Mononuclear cell (primary cell): ENCODE results near the gene TRIOBP.

DNA sequence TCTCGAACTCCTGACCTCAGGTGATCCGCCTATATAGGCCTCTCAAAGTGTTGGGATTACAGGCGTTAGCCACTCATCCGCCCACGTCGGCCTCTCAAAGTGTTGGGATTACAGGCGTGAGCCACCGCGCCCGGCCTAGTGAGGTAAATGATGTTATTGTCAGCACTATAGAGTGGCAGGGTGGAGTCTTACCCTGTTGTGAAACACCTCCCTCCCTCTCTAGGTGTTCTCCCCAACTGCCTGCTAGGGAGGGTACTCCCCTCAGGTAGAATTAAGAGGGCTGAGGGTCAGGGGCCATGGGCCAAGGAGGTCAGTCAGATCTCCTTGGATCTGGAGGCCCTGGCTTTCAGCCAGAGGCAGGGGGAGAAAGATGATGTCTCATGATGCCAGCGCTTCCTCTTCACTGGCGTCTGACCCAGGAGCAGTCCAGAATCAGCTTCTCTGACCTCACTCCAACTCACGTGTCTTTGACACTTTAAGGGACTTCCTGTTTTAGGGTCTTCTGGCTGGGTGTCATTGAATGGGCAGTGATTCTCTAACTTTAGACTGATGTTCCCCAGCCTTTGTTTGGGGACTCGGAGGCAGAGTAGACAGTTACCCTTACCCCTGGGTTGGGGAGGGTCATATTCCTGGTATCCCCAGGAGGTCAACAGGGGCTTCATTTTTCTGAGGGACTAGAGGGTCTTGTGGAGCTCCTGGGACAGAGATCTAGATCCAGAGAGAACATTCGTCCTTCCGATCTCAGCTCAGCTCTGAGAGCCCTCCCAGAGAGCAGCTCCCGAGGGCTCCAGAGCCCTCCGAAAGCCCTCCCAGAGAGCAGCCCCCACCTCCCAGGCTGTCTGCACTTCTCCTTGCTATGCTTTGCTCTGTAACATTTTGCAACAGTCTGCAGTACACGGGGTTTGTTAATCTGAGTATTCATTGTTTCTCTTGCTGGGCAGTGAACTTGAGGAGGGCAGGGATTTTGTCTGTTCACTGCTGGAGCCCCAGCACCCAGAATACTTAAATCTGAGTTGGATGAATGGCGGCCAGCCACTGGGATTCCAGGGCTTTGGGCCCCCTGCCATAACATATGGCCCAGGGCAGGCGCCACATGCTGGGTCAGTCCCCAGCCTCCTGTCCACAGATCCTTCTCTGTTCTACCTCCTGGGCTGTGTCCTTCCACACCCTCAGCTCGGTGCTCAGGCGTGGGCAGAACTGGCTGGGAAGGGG lies 2.3 kb downstream of the GGA1 start:
- RRBS, result no CpG with 5 or more reads among the region's 23 CpGs

DNA sequence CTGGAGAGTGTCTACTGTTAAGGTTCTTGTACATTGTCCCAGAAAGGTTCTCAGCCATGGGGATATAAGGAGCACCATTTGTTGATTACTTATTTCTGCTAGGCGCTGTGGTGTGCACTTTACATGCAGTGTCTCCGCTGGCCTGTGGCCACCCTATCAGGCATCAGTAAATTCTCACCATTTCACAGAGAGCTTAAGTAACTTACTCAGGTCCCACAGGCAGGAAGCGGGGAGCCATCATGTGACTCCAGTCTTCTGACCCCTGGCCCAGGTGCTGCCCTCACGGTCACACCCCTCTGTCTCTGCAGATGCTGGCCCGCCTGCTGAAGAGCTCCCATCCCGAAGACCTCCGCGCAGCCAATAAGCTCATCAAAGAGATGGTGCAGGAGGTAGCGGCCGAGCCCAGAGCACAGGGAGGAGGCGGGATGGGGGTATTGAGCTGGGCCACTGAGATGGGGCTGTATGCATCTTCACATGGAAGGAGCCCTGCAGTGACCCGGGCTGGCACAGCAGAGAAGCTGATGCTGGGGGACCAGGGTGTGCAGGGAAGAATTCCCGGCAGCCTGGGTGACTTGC lies 12.8 kb downstream of the GGA1 start:
- RRBS, result 97% methylated on average over 2 of the region's 13 CpGs

DNA sequence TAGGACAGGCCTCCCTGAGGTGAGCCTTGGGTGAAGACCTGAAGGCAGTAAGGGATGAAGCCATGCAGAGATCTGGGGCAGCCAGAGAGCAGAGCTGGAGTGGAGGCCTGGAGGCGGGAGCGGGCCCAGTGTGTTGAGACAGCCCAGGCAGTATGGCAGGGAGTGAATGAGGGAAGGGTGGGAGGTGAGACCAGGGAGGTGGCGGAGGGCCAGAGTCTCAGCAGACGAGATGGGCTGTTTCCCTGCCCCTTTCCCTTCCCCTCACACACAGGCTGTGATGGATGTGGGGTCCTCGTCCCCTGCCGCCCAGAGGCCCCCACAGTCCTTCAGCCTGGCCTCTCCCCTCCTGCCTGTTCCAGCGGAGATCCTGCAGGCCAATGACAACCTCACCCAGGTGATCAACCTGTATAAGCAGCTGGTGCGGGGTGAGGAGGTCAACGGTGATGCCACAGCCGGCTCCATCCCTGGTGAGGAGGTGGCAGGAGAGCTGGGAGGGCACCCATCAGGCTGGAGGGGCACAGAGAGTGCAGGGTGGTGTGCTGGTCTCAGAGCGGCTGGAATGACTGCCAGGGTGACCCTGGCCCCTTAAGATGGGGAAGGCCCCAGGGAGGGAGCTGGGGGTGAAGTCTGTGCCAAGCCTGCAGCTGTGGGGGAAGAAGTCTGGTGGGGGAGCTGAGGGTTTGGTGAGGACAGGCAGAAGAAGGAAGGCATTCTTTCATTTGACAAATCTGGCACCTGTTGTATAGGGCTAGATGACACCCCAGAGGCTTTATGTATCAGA lies 14.7 kb upstream of the SH3BP1 start:
- RRBS, result no CpG with 5 or more reads among the region's 11 CpGs

DNA sequence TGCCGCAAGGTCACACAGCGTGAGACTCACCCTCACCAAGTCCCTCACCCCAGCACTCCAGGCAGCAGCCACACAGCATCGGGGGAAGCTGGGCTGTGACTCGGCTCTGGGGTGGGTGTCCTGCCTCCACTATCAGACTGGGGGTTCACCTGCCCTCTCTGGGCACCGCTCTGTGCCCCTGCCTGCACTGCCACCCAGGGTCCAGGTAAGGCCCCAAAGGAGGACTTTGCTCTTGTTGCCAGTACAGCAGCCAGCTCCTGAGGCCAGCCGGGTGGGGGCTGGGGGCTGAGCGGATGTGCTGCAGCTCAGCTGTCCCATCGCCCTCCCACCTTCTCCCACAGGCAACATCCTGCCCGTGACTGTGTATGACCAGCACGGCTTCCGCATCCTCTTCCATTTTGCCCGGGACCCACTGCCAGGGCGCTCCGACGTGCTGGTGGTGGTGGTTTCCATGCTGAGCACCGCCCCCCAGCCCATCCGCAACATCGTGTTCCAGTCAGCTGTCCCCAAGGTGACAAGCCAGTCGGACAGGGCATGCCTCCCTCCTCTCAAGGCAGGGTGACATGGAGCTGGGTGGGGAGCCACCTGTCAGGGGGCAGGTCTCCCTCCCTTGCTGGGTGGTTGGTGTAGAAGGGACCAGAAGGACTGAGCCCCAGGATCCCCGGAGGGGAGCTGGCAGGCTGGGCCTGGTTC lies 7.7 kb upstream of the SH3BP1 start:
- RRBS, result 13% methylated on average over 3 of the region's 20 CpGs

GRCh38 chr22:37657797-37658002 lies 823 bp upstream of the PDXP start:
- RRBS, result no CpG with 5 or more reads among the region's 4 CpGs

DNA sequence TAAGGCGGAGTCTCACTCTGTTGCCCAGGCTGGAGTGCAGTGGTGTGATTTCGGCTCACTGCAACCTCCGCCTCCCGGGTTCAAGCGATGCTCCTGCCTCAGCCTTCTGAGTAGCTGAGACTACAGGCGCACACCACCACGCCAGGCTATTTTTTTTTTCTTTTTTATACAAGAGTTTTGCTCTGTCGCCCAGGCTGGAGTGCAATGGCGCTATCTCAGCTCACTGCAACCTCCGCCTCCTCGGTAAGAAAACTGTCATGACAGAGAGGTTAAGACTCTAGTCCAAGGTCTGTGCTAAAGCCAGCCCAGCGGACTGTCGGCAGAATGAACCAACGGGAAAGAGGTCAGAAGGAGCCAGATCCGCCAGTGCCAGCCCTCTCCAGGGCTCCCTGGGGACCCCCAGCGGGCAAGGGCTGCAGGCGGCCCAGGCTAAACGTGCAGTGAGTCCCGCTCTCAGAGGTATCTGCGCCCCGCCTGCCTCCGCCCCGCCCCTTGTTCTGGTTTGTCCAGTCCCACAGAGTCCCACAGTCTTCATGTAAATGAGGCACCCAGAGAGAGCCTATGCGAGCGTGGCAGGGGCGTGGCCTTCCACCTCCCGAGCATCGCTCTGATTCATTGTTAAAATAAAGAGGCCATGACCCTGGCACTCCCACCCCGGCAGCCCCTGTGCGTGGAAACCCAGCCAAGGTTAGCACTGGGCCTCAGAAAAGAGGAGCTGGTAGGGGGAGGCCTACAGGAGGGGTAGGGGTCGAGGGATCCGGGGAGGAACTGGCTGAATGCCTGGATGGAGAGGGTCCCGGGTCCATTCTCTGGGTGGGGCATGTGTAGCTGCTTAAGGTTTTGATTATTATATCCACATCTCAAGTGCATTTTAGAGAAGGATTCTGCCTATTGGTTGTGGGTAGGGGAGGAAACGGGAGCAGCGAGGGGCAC lies at the start of gene TRIOBP:
Gene TRIOBP (plus strand): TSS at position 646 of the 933 bp plus-strand sequence.
- RRBS, result 5% methylated on average over 4 of the region's 35 CpGs

GRCh38 chr22:37740969-37741288 lies 44.1 kb downstream of the TRIOBP start:
- RRBS, result no CpG with 5 or more reads among the region's 10 CpGs

DNA sequence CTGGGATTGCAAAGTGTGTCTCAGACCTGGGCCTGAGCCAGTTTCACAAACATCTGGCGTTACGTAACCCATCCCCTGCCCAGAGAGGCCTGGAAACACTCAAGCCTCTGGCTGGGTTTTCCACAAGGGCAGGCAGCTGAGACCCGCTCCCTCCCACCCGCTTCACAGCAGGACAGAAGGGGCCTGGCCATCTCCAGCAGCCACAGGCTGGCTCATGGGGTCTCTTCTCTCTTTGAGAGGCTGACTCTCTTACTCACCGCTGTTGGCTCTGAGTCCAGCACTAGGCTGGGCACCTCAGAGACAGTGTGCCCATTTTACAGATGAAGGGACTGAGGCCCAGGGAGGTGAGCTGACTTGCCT lies 44.5 kb downstream of the TRIOBP start:
- RRBS, result no CpG with 5 or more reads among the region's 5 CpGs

GRCh38 chr22:37749645-37750499 lies 53.0 kb downstream of the TRIOBP start:
- RRBS, result no CpG with 5 or more reads among the region's 14 CpGs

- RRBS, result over 99% methylated on average over 4 of the region's 17 CpGs
Observed at GRCh38 chr22:37752265-37753187, 52.5 kb upstream of the H1-0 start.

GRCh38 chr22:37842168-37842613 lies 1.9 kb downstream of the ANKRD54 start:
- RRBS, result no CpG with 5 or more reads among the region's 6 CpGs

GRCh38 chr22:37896170-37896741 lies 9.8 kb upstream of the MICALL1 start:
- RRBS, result no CpG with 5 or more reads among the region's 5 CpGs

DNA sequence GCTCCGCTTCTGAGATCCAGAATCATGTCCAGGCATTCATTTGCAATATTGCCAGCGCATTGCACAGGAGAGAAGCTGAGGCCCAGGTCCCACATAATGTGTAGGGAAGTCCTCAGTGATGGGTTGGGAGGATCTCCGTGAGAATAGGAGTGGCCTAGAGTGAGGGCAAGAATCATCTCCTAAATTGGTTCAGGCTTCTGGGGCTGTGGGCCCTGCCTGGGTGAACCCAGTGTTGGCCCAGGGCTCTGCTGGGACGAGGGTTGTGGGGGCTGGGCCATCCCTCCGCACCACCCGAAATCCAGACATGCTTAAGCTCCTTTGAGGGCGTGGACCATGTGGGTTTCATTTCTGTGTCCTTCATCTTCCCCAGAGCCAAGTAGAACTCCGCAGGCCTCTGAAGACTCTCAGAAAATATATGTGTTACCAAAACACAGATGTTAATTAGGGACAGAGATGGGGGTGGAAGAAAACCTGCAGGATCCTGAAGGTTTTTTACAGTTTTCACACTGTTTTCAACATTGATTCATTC lies 3.7 kb downstream of the MICALL1 start:
- RRBS, result no CpG with 5 or more reads among the region's 8 CpGs

DNA sequence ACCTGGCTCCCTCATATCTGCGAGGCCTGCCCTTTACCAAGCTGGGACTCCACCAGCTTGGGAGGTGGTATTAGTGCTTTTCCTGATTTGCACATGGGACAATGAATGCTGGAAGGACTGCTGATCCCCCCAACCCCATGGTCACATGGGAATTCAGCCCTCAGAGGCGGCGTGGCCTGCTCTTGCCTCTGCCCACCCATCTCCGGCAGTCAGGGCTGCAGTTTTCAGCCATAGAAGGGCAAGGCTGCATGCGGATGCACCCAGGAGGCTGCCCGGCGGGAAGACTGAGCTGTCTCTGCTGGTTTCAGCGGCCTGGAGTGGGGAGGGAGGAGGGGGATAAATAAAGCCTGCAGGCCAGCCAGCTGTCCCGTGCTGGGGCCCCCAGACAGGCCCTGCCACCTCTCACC lies 4.7 kb downstream of the MICALL1 start:
- RRBS, result 96% methylated on average over 3 of the region's 9 CpGs

DNA sequence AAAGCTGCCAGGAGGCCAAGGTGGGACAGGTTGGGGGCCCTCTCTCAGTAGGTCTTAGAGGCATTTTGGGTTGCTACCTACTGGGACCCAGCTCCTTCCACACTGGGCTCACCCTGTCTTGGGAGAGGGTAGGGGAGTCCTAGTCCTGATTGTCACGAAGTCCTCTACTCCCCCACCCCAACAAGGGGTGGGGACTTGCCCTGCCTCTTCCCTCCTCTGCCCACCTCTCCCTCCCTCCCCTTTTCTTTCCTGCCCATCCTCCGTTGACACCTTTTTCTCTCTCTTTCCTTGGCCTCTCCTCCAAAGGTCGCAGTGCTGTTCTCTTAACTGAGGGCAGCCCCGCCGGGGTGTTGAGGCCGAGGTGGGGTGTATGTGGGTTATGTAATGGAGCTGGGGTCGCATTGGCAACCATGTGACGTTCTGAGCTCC lies 862 bp upstream of the SOX10 start:
- RRBS, result no CpG with 5 or more reads among the region's 8 CpGs

DNA sequence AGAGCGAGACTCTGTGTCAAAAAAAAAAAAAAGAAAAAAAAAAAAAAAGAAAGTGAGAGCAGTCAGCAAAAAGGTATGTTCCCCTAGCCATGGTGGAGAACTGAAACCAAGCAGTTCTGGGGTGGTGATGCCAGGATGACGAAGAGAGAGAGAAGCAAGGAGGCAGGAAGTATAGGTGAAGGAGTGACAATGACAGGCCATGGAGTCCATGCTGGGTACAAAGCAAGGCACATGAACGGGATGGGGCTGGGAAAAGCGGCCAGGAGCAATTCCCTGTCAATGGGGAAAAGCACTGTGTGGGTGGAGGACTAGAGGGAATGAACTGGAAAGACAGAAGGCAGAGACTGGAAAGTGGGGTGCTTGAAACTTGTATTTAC lies 19.5 kb downstream of the PLA2G6 start:
- RRBS, result no CpG with 5 or more reads among the region's 4 CpGs

DNA sequence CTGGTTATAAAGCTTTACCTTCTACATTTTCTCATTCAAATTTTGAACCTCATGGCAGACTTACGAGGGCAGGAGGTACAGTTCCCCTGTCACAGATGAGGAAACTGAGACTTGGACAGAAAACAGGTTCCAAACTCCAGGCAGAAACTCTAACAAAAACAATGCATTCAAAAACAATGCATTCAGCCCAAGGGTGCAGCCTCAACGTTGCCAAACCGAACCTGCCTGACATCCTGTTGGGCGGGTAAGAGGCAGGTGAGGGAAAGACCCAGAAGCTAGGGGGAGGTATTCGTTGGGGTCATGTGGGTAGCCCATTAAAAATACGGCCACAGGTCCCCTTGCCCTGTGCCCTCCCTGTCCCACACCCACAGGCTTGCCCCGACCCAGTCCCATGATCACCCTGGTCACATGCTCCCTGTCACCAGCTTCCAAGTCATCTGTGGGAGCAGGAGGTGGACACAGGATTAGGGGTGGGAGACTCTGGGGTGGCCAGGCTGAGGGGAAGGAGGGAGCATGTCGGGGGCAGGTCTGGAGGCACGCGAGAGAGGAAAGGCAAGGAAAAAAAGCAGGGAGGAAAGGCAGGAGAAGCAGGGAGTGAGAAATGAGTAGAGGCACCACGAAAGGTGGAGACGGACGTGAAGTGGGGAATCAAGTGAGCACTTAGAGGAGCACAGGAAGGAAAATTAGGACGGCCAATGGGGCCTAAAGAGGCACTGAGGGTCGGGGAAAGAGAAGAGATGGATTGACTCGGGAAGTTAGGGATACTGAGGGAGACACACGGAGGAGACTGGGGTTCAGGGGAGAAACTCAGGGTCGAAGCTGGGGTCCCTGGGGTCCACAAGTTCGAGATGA lies 693 bp downstream of the PLA2G6 start:
- RRBS, result no CpG with 5 or more reads among the region's 19 CpGs

DNA sequence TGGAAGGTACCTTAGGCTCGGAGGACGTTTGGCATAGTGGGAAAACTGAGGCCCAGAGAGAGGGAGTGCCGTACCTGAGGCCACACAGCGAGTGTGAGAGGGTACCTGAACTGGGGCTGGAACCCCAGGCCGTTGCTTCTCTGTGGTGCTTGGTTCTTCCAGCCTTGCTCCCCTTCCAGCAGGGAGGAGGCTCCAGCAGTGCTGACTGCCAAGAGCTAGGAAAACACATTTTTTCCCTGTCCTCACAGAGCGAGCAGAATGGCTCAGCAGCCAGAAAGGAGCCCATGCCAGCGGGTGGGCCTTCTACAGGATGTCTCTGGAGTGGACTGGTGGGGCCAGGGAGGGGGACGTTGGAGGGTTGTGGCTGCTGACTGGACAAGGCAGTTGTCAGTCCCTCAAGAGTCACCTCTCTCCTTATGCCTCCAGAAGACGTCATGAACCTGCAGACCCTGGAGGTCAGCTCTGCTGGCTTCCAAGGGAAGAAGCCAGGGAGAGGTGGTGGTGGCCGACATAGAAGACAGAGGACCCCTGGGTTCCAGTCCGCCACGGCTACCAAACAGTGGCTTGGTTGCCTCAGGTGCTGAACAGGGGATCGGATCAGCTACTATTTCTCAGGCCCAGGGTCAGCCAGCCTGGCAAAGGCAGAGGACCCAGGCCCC lies 3.5 kb downstream of the MAFF start:
- RRBS, result no CpG with 5 or more reads among the region's 13 CpGs

- RRBS, result no CpG with 5 or more reads among the region's 17 CpGs
Observed at GRCh38 chr22:38222654-38223231, 20.9 kb downstream of the MAFF start.

- RRBS, result no CpG with 5 or more reads among the region's 10 CpGs
Observed at GRCh38 chr22:38230114-38230499, 28.3 kb downstream of the MAFF start.